Sternocleidomastoid (tissue), 1 donor: ENCODE results near the genes NODAL and SGPL1.

DNA sequence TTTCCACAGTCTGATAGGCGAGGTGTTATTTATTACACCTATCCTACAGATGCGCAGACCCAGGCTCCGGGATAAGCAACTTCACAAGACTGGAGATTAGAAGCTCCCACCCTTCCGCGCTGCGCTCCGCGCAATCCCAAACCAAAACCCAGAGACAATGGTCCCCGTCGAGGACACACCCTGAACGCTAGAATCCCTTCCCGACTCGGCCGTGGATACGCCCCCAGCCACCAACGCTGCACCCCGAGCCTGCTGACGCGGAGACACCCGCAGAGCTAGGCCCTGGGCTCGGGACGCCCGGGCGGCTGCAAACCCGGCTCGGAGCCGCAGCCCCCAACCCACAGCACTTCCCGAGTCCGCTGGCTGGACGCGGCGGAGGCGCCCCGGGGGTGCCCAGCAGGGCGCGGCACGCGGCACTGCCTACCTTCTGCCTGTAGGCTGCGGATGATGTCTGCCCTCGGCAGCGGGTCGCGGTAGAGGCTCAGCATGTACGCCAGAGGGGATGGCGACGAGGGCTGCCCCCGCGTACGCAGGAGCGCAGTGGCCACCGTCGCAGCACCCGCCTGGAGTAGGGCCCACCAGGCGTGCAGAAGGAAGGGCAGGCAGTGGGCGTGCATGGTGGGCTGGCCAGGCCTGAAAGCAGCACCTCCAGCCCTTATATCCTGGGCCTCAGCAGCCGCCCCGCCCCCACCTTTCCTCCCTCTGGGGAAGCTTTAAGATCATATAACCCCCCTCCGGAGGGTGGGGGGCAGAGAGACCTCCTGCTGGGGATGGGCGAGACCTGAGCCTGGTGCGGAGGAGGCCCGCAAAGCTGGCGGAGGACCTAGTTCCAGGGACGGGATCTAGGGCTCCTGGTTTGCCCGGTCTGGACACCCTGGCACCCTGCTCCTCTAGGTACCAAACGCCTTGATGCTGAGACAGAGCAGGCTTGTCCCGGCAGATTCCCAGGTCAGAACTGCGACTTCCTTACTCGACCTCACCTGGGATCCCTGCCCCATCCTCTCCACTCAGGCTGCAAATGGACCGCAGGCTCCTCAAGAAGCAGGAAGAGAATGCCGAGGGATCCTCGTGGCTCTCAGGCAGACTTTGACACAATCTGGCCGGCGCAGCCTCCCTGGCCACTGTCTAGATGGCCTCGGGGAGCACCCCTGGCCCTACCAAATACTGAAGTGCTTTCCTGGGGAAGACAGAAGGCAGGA, at the start of gene NODAL:
TSS of gene NODAL (minus strand) at position 631 of the 1,199 bp plus-strand sequence.
- PRO-cap, result no peak

DNA sequence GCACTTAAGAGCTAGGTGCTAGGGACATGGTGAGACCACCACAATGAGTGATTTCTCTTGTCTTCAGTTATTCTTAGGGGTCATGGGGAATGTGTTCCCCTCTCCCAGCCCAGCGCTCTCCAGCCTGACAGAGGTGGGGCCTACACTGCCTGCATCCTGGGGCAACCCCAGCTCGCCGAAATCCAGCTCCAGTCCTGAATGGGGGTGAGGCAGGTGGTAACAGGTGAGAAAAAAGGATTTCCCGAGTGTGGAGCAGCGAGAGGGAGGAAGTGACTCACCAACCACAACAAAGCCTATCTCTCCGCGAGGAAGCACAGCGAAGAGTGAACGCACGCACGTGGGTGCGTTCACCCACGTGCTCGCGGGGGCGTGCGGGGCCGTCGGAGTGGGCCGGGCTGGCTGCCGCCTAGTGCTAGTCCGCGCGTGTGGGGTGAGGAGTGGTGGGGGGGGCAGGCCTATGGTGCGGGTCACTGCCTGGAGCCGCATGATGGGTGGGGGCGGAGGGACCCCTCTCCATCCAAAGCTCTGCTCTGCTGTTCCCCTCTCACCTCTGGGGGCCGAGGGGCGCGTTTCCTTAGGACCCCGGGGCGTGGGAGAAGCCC, 862 bp upstream of the PALD1 start:
- PRO-cap, result no peak

- PRO-cap, result bidirectional peak, plus-strand start at chr10:70499657, minus-strand start at chr10:70499388
Observed at GRCh38 chr10:70499193-70499752, 20.7 kb downstream of the PALD1 start.

DNA sequence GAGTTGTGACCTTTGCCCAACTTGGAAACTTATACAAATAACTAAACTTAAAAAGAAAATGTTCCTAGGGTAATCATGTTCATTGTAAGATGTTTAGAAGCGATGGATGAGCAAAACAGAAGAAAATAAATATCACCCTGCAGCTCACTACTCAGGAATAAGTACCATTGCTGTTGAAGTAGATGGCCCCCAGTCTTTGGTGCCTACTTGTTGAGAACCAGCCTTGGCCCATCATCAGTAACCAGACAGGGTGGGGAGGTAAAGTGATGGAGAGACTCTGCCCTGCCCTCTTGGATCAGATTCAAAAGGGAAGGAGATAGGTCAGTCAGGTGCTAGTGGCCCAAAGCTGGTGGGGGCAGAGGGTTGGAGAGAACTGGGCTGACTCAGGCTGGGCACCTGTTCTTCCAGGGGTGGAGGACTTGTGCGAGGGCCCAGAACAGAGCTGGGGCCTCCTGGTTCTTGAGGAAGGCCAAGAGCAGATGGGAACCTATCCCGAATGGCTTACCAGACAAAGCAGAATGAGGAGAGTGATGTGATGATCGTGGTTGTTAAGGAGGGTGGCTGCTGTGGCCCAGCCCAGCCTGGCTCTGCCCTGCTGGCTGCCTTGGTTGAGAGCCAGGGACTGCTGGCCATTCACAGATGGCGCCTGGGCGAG, 36.4 kb downstream of the PALD1 start:
- PRO-cap, result no peak

GRCh38 chr10:70679420-70680120, 7.3 kb downstream of the ADAMTS14 start:
- PRO-cap, result no peak

DNA sequence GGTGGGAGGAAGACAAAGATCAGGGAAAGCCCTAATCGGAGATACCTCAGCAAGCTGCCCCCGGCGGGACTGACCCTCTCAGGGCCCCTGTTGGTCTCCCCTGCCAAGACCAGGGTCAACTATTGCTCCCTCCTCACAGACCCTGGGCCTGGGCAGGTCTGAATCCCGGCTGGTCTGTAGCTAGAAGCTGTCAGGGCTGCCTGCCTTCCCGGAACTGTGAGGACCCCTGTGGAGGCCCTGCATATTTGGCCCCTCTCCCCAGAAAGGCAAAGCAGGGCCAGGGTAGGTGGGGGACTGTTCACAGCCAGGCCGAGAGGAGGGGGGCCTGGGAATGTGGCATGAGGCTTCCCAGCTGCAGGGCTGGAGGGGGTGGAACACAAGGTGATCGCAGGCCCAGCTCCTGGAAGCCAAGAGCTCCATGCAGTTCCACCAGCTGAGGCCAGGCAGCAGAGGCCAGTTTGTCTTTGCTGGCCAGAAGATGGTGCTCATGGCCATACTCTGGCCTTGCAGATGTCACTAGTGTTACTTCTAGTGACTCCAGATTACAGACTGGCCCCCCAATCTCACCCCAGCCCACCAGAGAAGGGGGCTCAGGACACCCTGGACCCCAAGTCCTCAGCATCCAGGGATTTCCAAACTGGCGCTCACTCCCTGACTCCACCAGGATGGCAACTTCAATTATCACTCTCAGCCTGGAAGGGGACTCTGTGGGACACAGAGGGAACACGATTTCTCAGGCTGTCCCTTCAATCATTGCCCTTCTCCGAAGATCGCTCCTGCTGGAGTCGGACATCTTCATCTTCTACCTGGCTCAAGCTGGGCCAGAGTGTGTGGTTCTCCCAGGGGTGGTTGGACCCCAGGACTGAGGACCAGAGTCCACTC, 23.9 kb downstream of the TBATA start:
- PRO-cap, result no peak

- PRO-cap, result bidirectional peak, plus-strand start at chr10:70815949, minus-strand start at chr10:70815790
Observed at GRCh38 chr10:70815554-70816161, at the start of gene SGPL1. SGPL1 (plus strand) TSS chr10:70815948.

GRCh38 chr10:70985762-70985961, 97.3 kb upstream of the PCBD1 start:
- PRO-cap, result no peak

GRCh38 chr10:71216533-71217819, 4.6 kb downstream of the UNC5B start:
- PRO-cap, result unidirectional peak, plus-strand start at chr10:71217075; bidirectional peak, plus-strand start at chr10:71217386, minus-strand start at chr10:71217161; bidirectional peak, plus-strand start at chr10:71217573, minus-strand start at chr10:71217500

- PRO-cap, result no peak
Observed at GRCh38 chr10:71261909-71262474, 49.6 kb downstream of the UNC5B start.

GRCh38 chr10:71300108-71300585, 18.9 kb upstream of the SLC29A3 start:
- PRO-cap, result no peak

GRCh38 chr10:71343134-71343912, 24.3 kb downstream of the SLC29A3 start:
- PRO-cap, result no peak

DNA sequence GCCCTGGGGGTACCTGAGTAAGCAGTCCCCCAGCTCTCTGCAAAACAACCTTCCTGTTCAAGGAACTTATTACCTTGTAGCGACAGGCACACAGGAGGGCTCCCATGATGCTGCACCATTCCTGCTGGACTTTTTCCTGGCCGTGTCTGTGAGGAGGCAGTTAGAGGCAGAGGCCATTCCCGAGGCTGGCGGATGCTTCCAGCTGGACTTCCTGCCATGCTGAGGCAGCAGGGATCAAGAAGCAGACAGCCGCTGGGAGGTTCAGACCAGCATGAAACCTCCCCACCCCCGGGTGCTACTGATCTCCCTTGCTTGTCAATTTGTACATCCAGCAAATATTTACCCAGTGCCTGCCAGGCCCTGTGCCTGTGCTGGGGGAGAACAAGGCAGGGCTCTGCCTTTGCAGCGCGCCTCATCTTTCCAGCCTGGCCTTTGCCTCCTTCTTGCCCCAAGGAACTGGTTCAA, 28.8 kb downstream of the SLC29A3 start:
- PRO-cap, result no peak

GRCh38 chr10:71614925-71615543, 104.5 kb downstream of the C10orf105 start:
- PRO-cap, result no peak

- PRO-cap, result no peak
Observed at GRCh38 chr10:71661904-71662443, 57.6 kb downstream of the C10orf105 start.

DNA sequence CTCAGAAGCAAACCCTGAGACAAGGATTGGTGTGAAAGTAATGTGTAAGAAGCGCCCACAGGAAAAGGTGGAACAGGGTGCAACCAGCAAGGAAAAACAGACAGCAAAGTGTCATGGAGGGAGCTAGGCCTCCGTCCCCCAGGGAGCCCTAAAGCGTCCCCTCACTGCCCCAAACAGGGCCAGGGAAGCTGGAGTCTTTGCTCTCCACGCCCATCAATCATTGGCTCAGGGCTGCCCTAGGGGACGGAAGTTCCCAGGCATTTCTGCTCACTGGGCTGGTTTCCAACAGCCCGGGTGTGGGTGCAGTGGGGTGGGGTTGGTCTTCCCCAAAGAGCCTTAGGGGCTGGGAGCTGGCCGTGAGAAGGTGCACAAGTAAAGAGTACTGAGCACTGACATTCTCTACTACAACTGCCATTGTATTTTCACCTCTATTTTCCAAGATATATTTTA, 9.7 kb upstream of the C10orf105 start:
- PRO-cap, result no peak

DNA sequence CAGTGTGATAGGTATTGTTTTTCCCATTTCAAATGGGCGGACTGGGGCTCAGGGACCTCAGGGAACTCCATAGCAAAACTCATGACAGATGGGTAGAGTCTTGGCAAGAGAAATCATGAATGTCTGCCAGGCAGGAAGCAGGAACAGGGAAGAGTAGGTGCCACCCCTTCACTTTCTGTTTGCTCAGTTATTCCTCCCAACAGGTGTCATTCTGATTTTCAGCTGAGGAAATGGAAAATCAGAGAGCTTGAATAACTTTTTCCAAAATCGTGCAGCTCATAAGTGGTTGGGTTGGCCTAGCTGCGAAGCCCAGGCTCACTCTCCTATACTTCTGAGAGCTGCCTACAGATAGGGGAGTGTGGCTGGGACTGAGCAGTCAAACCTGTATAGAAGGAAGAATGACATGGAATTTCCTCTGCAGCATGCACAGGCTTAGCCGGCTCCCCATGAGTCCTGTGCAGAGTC, 17.6 kb upstream of the C10orf105 start:
- PRO-cap, result no peak

- PRO-cap, result no peak
Observed at GRCh38 chr10:71749673-71750159, 23.6 kb downstream of the VSIR start.

DNA sequence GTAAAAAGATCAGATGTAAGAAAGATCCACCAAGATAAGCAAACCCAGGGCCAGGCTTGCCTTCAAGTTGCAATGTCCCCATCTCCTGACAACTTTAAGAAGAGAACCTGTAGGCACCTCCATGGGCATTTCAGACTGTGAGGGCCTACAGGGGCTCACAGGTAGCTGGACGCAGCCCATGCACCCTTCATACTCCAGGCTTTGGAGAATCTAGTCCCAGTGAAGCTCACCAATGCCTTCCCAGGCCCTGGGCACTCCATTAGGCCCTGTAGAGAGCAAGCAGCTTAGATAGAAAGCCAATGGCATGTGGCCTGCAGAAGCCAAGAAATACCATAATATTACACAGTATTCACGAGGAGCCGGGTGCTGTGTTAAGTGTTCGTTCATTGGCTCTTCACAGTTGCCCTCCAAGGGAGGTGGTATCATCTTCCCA, 3.4 kb downstream of the VSIR start:
- PRO-cap, result no peak

DNA sequence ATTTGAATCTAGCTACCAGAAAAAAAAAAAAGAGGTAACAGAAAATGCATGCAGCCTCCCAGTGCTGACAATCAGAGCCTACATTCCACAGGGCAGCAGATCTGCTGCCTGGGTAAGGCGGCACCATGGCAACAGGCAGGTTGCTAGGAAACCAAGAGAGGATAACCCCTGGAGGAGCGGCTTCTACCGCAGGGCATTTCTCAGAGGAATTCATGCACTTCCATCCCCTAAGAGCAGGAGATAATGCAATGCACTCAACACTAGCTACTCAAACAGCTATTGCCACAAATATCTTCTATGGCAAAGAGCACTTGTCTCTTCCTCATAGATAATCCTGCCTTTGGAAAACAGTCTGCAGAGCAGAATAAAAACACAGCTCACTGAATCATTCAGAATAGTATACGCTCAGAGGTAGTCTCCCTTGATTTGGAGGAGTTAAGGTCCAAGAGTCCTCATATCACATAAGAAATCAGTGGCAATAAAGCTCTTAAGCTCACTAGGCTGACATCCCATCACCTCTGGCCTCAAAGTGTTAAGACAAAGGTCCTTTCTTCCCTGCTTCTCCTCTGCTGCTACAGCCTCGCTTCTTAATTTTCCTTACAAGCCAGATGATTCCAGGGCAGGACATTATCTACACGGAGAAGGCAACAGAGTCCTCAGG, 10.8 kb downstream of the PSAP start:
- PRO-cap, result no peak